Vein endothelial cell (primary cell): ENCODE results near the gene ZNF892.

GRCh38 chr2:88626211-88626676 lies 1.0 kb downstream of the EIF2AK3 start:
- CAGE, long polyA plus RNA: no peak

- CAGE, long polyA plus RNA: no peak
These were observed 63.4 kb downstream of the RPIA start for GRCh38 chr2:88754755-88755399.

- CAGE, long polyA plus RNA: no peak
These were observed 74.1 kb downstream of the RPIA start for GRCh38 chr2:88765232-88766394.

DNA sequence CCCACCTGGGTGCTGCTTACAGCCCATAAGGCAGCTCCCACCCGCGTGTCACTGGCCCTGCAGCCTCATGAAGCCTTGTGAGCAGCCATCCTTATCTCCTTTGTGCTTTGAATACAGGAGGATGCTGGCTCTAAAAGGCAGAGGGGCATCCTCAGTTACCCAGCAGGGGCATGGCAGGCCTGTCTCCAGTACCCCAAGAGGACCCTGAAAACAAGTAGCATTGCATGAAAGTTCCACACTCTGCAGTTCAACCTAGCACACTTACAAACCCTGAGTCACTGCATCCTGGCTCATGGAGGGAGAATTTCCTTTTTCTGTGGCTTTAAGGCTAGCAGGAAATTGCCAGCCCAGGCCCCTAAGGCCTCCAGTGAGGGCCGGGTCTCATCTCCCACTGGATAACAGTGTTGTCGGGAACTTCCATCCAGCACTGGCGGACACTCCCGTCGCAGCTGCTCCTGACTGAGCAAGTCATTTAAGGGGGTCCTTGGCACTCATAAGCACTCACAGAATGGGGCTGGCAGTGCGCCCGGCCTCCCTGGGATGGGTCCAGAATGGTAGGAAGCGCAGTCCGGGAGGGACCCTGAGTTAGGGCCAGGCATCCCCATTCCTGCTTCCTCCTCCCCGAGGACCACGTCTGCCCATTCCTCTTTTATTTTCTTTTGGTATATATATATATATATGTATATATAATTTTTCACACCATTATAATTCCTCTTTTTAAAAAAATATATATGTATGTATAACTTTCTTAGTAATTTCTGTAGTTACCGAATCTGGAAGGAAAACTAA lies 137.3 kb downstream of the RPIA start:
- CAGE, long polyA plus RNA: no peak

DNA sequence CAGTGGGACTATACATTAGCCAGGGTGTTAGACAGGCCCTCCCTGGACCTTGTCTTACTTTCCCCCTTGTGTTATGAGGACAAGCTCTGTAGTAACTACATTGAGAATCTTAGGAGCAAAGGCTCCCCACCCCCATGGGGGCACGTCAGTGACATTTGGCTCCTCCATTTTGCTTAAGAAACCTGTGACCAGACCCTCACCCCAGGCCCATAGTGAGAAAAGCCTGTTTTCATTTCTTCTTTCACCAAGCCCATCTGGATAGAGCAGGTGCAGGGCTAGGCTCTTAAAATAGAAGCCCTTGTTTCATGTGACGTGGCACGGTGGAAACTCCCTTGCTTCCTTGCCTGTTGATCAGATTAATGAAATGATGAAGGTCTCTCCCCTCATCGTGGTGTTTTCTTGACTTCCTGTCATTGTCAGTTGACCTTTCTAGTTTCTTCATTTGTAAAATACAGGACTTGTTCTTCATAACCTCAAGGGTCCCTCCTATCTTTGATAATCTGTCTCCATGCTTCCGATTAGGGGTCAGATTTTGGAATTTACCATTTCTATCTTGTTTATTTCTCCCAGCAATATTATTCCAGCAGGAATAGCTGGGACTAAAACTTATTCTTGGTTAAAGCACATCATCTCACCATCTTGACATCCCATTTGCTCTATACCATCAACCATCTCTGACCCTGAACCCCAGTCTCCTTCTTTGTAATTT lies 146.9 kb downstream of the RPIA start:
- CAGE, long polyA plus RNA: no peak

DNA sequence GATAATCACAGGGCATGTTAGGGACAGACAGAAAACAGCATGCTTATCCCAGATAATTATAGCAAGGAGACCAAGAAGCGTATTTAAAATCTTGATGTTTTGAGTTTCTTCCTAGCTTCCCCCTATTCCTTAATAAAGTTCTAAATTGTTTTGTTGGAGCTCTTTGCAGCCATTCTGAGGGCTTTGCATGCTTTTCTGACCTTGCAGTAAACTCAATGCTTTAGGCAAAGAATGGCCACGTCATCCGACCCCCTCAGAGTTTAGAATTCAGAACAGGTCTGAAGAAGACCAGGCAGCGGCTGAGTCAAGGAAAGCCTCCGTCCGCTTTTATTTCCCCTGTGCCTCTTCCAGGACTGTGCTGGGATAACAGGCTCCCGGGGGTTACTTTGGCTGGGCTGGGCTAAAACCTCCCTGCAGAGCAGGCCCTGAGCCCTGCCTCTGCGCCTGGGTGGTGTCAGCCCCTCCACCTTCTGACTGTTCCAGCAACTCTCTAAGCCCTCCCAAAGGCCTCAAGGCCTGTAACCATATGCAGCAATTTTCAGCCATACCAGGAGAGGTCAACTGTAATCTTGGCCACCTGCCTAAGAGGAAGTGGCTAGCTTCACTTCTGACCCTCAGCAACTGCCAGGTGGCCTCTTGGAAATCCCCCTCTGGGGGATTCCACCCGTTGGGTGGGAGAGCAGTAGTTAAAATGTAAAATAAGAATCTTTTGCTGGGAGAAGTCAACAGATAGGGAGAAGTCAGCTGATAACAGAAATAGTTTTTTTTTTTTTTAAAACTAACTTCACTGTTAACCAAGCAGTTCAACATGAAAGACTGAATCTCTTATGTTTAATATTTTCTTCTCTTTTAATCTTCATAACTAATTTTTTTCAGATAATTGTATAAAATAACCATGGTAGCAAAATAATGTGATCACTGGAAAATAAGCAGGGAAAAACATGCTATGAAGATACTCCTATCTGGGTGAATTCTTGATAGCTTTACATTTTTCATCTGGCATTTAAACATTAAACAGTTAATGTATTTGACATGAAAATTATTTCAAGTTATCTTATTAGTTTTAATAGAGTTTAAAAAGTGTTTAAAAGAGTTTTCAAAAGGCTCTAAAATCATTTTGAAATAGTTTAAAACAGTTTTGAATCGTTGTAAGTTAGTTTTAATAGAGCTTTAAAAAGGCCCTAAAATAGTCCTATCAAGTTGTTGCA lies 166.7 kb downstream of the RPIA start:
- CAGE, long polyA plus RNA: no peak

GRCh38 chr2:88880375-88880815 lies 188.9 kb downstream of the RPIA start:
- CAGE, long polyA plus RNA: no peak

GRCh38 chr2:89046417-89046653 lies 354.9 kb downstream of the RPIA start:
- CAGE, long polyA plus RNA: no peak

DNA sequence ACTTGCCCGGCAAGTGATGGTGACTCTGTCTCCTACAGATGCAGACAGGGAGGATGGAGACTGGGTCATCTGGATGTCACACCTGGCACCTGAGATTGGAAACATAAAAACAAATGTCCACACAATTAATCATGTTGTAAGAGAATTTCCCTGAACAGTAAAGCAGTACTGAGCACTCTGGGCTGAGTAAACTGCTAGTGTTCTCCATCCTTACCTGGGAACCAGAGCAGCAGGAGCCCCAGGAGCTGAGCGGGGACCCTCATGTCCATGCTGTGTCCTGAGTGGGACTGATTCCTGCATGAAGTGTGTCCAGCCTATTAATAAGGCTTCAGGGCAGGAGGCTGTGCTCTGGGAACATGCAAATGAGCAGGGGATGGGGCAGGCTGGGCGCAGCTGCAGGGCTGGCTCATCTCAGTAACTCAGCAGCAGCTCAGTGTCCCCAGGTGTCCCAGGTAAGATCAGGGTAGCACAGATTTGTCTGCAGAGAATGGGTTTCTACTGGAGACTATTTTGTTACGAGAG lies 426.1 kb downstream of the RPIA start:
- CAGE, long polyA plus RNA: no peak

- CAGE, long polyA plus RNA: no peak
These were observed 2879.7 kb downstream of the RPIA start for GRCh38 chr2:91570871-91571918.

GRCh38 chr2:91744474-91745338 lies 2842.4 kb upstream of the AQP7B start:
- CAGE, long polyA plus RNA: no peak

GRCh38 chr2:94202348-94202705 lies 384.8 kb upstream of the AQP7B start:
- CAGE, long polyA plus RNA: no peak

DNA sequence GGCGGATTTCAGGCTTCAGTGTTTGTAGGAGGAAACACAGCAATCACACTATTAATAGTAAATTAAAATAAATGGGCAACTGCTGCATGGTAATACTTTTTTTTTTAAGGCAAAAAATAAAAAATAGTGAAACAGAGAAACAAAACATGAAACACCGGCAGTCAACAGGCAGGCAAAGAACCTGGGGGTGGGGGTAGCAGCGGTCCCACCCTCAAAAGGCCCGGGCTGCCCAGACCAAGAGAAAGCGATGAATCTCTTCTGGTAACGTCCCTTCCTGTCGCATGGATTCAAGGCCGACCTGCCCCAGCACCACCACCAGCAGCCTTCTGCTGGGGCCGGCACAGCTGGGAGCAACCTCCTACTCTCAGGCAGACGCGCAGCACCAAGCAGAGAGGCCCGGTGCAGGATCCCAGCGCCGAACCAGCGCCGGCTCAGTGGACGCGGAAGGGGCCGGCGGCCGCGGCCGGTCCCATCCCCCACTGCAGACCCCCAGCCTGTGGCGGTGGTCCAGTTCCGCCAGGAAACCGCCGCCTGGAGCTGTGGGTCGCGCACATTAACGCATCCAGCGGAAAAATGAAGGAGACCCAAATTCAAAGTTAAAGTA lies 666 bp upstream of the MAL start:
- CAGE, long polyA plus RNA: no peak

DNA sequence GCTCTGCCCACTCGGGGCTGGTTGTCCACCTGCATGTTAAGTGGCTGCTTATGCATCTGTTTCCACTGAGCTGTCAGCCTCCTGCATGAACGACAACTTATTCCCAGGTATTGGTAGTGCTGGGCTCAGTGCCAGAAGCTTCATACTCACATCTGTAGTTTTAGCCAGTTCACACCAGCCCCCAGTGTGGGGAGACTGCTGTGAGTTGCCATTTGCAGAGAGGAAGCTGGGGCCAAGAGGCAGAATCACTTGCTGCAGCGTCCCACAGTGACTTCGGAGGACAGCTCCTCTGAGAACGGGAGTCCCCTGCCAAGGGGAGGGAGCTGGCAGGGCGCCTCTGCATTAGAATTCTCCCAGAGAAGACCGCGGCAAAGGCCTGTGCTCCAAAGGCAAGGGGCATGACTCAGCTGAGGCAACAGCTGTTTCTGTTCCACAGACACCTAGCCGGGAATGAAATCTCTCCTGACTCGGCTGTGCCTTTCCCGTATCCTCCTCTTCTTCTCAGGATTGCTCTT lies 17.8 kb downstream of the MAL start:
- CAGE, long polyA plus RNA: no peak

DNA sequence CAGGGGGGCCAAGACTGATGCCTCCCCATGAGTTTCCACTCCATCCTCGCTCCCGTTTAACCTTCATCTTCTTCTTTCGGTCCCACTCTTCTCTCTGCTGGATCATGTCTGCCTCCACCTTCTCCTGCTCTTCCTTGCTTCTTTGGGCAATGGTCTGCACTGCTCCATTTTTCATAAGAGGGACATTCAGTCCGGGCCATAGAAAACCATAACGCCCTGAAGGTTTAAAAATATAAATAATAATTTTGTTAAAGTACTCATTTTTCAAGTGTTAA lies 13.5 kb downstream of the MRPS5 start:
- CAGE, long polyA plus RNA: no peak

DNA sequence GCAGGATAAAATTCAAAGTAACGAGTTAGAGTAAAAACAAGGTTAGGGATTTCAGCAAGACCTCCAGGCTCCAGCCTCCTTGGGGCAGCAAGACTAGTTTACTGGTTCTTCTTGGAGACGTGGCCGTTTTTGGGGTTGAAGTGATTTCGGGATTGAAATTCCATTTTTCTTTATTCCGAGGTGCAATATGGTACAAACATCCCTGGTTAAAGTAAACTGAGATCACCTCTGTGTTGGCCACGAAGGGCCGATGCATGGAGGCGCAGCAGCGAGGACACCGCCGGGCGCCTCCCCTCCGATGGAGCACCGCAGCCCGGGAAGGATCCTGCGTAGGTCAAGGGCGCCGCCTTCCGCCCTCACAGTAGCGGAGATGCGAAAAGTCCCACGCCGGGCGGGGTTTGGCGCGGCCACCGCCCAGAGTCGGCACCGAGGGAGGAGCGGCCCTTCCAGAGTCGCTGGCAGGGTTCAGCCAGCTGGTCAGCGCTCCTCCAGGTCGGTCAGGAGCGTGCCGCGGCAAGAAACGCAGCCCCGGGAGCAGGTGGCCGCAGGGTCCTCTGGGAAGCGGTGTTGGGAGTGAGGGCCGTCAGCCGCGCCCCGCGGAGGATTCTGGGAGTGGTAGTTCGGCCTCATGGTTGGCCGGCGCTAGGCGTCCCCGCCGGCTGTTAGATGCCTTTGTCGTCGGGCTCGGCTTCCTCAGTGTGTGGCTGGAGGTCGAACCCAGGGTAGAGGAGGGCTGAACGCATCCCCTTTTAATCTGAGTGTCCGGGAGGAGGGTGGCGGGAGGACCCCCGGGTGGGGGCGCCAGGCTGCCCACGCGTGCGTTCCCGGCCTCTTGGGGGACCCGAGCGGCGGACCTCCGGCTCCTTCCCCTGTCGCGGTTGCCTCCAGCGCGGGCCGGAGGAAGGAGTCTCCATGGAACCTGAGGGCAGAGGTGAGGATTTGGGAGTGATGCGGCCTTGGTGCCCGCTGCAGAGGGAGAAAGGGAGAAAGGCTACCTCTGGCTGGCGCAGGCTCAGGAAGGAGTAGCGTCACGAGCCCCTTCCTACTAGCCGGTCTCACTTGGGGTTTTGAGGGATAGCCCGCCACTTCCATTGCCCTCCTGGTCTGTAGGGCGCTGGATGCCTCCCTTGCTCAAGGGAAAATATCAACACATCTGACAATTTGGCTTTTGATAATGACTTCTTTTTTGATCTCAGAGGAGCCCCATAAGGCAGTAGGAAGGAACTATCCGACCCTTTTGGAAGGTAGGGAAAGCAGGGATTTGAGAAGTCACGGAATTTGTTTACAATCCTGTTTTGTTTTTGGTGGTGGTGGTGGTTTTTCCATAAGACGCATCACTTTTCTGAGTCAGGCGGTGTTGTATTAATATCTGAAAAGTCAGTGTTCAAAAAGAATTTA lies at the start of gene ZNF892:
TSS of gene ZNF892 (plus strand) at position 618 of the 1,398 bp plus-strand sequence.
- CAGE, long polyA plus RNA: no peak

- CAGE, long polyA plus RNA: no peak
These were observed 12.0 kb upstream of the FAHD2A start for GRCh38 chr2:95390470-95390875.

GRCh38 chr2:95814102-95815505 lies 177.0 kb downstream of the ANKRD36C start:
- CAGE, long polyA plus RNA: no peak

GRCh38 chr2:95824627-95825597 lies 166.7 kb downstream of the ANKRD36C start:
- CAGE, long polyA plus RNA: no peak

- CAGE, long polyA plus RNA: no peak
These were observed 164.2 kb downstream of the ANKRD36C start for GRCh38 chr2:95827083-95828081.